Hair follicle dermal papilla cell (primary cell): ENCODE measurements around the gene MFNG.

- CAGE, long polyA plus RNA, result no peak
Observed at GRCh38 chr22:37024998-37026151, 5.8 kb downstream of the MPST start.

DNA sequence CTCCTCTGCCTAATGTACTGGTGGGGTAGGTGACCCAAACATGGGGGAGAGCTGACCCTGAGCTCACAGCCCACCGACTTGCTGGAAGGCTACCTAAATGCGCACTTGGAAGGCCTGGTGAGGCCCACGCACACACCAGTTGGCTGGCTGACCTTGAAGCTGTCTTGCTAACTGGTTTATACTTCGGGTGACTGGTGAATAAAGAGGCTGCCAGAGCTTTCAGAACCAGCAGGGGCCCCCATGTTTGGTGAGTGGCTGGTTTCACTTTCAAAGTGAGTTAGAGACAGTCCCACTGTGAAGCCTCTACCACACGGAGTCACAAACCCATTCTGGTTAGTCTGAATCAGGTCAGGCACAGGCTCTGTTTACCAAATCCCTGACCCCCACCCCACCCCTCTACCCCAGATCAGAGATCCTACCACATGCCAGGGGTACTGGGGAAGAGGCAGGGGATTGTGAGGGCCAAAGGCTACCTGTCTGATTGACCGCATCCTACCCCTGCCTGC lies 12.7 kb upstream of the IL2RB start:
- CAGE, long polyA plus RNA, result no peak

GRCh38 chr22:37241233-37241979 lies 2.7 kb downstream of the RAC2 start:
- CAGE, long polyA plus RNA, result no peak

DNA sequence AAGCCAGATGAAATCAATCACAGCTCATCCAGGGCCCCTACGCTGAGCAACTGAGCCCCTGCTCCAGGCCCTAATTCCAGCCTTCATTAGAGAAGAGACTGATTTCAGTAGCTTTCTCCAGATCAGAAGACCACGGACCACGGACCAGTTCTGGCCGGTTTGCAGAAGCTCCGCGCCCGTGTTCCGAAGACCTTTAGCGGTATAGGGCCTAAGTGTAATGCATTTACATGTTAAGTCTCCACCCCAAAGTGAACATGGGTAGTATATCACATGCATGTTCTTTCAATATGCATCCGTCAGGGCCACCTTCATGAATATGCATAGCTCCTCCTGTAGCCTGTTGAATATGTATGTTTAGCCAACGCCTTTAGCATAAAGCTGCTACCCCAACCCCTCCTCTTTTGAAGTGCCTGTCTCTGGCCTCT lies 14.9 kb upstream of the RAC2 start:
- CAGE, long polyA plus RNA, result no peak

- CAGE, long polyA plus RNA, result no peak
Observed at GRCh38 chr22:37485731-37486737, at the start of gene MFNG. TSS of gene MFNG (minus strand) at chr22:37486384.

- CAGE, long polyA plus RNA, result no peak
Observed at GRCh38 chr22:37498561-37498921, 12.4 kb upstream of the MFNG start.

DNA sequence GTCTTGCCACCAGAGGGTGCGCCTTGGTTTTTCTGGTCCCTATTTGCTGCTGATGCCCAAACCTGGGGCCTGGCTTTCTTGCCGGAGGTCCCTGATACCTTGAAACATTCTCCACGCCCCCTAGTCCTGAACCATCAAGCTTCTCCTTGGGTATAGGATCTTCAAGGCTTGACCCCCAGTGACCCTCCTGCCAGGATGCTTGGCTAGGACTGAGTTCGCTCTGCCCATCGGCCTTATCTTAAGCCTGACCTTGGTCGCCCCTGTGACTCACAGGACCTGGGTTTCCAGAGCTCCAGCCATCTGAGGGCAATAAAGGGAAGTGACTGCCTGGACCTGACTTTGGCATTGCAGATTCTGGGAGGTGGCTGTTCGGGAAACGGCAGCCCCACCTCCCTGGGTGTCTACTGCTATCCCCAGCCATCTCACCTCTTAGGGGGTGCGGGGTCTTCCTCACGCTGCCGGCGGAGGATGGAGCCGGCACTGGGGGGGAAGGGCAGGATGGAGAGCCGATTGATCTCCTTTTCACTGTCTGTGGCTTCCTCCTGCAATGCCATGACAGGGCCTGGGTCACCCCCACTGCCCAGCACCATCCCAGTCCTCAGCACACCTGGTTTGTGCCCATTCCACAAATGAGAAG lies 15.3 kb downstream of the CARD10 start:
- CAGE, long polyA plus RNA, result no peak

GRCh38 chr22:37541672-37542396 lies 18.4 kb upstream of the CDC42EP1 start:
- CAGE, long polyA plus RNA, result no peak

- CAGE, long polyA plus RNA, result no peak
Observed at GRCh38 chr22:37557405-37558139, 2.7 kb upstream of the CDC42EP1 start.

- CAGE, long polyA plus RNA, result no peak
Observed at GRCh38 chr22:37560601-37561508, 575 bp downstream of the CDC42EP1 start.

DNA sequence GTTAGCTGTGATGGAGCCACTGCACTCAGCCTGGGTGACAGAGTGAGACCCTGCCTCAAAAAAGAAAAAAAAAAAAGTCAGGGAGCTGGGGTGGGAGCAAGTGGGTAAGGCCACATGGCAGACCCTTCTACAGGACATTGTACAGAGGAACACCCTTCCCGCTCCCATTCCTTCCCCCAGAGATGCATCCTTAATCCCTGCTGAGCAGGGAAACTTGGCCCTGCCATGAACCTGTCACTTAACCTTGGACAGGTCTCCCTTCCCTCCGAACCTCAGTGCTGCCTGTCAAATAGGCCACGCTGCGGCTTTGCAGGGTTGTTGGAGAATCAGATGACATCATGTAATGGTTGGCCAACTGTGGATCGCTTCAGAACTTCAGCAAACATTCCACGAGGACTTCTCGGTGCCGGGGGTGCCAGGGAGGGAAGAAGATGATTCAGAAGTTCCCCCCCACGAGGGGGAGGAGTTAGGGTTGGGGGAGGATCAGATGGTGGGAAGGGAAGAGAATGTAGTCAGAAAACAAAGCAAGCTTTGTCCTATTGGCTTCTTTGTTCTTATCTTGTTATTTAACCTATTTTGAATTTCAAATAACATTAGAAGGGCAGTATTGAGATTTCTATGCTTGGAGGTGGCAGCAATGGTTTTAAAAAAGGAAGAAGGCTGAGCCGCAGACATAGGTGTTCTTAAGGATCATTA lies 2.9 kb downstream of the CDC42EP1 start:
- CAGE, long polyA plus RNA, result no peak

GRCh38 chr22:37607516-37607831 lies 1.2 kb upstream of the GGA1 start:
- CAGE, long polyA plus RNA, result no peak

- CAGE, long polyA plus RNA, result no peak
Observed at GRCh38 chr22:37625781-37626822, 13.4 kb upstream of the SH3BP1 start.

GRCh38 chr22:37639906-37640789 lies 679 bp downstream of the SH3BP1 start:
- CAGE, long polyA plus RNA, result no peak

- CAGE, long polyA plus RNA, result no peak
Observed at GRCh38 chr22:37640790-37641574, 1.5 kb downstream of the SH3BP1 start.

- CAGE, long polyA plus RNA, result no peak
Observed at GRCh38 chr22:37642478-37643113, 3.1 kb downstream of the SH3BP1 start.

DNA sequence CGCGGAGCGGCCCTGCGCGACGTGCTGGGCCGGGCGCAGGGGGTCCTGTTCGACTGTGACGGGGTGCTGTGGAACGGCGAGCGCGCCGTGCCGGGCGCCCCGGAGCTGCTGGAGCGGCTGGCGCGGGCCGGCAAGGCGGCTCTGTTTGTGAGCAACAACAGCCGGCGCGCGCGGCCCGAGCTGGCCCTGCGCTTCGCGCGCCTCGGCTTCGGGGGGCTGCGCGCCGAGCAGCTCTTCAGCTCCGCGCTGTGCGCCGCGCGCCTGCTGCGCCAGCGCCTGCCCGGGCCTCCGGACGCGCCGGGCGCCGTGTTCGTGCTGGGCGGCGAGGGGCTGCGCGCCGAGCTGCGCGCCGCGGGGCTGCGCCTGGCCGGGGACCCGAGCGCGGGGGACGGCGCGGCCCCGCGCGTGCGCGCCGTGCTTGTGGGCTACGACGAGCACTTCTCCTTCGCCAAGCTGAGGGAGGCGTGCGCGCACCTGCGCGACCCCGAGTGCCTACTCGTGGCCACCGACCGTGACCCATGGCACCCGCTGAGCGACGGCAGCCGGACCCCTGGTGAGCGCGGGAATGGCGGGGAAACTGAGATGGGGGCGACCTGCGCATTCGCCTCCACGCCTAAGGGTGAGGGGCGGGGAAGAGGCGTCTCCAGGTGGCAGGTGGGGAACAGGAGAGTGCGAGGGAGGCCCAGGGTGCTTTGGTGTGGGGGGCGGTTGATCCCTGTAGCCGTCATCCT lies 446 bp downstream of the PDXP start:
- CAGE, long polyA plus RNA, result no peak

DNA sequence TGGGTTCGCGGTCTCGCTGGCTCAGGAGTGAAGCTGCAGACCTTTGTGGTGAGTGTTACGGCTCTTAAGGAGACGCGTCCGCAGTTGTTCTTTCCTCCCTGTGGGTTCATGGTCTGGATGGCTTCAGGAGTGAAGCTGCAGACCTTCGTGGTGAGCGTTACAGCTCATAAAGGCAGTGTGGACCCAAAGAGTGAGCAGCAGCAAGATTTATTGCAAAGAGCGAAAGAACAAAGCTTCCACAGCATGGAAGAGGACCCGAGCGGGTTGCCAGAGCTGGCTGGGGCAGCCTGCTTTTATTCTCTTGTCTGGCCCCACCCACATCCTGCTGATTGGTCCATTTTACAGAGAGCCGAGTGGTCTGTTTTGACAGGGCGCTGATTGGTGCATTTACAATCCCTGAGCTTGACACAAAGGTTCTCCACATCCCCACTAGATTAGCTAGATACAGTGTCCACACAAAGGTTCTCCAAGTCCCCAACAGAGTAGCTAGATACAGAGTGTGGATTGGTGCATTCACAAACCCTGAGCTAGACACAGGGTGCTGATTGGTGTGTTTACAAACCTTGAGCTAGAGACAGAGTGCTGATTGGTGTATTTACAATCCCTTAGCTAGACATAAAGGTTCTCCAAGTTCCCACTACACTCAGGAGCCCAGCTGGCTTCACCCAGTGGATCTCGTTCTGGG lies 20.4 kb downstream of the TRIOBP start:
- CAGE, long polyA plus RNA, result no peak

GRCh38 chr22:37804111-37804383 lies 982 bp upstream of the H1-0 start:
- CAGE, long polyA plus RNA, result no peak

GRCh38 chr22:37824626-37825569 lies 1.7 kb downstream of the GALR3 start:
- CAGE, long polyA plus RNA, result no peak